Hematopoietic multipotent progenitor cell (in vitro differentiated cells): ENCODE measurements around a stretch of chr4.

DNA sequence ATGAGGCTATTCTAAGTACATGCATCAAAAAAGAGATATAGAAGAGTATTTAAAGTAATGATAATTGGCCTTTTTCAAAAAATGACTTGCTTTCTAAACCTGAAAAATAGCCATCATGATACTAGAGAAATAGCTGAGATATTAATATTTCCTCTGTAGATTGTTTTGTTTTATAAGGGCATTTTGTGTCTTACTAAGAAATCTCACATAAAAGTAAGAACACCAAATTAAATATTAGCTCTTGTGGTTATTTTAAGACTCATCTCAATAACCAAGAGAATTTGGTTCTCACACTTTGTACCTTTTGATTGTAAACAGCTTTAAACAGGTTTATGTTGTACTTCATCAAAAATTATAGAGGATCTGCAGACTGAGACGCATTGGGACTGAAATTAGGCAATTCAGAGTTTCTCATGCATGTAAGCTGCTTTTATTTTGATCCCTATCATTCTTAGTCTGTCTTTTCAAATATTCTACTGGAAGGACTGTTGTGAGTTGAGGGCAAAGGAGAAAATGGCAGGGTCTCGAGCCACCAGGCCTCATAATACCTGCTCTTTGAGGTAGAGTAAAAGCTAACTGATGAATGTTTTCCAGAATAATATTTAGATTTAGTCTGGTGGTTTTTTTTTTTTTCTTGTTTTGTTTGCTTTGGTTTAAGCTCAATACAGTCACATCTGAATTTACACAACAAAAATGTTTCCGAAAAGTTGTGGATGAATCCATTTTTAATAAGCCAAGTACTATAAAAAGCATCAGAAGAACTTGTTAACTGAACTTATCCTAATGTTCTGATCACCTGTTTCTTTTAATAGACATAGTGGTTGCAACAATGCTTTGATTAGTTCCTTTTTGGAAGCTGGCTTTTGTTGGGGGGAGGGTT is 40.0 kb downstream of the GAB1 start:
- CAGE, long polyA plus RNA, result no peak

- CAGE, long polyA plus RNA, result no peak
These were observed 44.9 kb downstream of the GAB1 start for GRCh38 chr4:143381501-143382077.

- CAGE, long polyA plus RNA, result no peak
These were observed 72.3 kb downstream of the GAB1 start for GRCh38 chr4:143408724-143409727.

GRCh38 chr4:143415350-143415985 is 78.8 kb downstream of the GAB1 start:
- CAGE, long polyA plus RNA, result no peak

- CAGE, long polyA plus RNA, result no peak
These were observed 76.3 kb downstream of the GYPE start for GRCh38 chr4:143828936-143829554.

DNA sequence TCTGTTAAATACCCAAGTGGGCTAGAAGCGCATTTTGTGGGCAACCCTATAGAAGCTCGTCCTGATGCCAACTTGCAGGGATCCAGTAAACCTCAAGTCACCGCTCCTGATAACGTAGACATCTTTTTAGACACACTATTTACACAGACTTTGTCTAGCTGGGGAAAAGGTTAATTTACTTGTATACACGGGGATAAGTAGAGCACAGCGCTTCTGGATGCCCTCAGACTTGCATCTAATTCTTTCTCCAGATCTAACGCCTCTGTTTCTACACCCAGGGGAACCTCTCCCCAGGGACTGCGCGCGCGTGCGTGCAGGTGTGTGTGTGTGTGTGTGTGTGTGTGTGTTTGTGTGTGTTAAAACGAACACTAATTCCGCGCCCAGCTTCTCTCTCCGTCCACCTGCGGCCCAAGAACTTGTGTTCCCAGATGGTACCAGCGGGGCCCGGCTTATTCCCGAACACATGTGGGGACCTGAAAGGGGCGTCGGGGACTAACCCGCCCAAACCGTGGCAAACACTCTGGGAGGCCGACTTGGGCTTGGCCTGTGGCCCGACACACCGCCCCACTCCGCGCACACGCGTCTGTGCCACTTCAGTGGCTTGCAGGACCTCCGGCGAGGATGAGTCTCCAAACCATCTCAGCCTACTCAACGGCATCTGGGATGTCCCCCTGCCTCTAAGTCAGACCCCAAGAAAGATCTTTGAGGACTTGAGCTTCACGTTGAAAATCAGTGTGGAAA is 995 bp upstream of the HHIP start:
- CAGE, long polyA plus RNA, result no peak

DNA sequence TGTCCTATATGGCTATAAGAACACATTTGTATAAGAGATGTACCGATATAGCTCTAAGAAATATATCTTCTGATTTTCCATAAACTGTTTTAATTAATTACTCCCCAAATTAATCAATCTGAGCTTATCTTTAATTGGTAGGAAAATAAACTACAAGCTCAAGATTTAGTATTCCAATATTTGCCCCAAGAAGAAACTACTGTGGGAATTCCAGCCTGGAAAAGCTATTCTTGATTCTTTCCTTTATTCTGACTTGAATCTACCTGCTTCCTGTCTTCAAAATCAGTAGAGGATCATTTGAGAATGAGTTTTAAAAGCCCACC is 136.9 kb downstream of the HHIP start:
- CAGE, long polyA plus RNA, result no peak

GRCh38 chr4:145132256-145133354 is 34.5 kb downstream of the ABCE1 start:
- CAGE, long polyA plus RNA, result no peak

- CAGE, long polyA plus RNA, result no peak
These were observed 10.8 kb downstream of the SMAD1 start for GRCh38 chr4:145492298-145493054.

DNA sequence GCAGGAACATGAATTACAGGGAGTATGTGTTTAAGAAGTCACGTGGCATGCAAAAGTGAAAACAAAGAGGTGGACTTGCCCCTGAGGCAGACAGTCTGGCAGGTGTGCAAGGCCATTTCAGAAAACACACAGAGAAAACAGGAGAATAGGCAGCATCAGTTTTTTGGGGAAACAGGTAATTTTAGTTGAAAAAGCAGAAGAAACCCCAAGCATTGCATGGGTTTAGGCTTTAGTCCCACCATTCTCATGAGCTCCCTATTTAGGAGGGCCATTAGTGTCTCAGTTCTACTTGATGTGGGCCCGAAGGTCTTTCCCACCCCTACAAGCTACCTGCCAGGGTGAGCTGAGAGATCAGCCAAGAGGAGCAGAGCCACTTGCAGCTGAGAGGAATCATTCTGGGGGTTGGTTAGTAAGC is 29.6 kb downstream of the C4orf51 start:
- CAGE, long polyA plus RNA, result no peak

DNA sequence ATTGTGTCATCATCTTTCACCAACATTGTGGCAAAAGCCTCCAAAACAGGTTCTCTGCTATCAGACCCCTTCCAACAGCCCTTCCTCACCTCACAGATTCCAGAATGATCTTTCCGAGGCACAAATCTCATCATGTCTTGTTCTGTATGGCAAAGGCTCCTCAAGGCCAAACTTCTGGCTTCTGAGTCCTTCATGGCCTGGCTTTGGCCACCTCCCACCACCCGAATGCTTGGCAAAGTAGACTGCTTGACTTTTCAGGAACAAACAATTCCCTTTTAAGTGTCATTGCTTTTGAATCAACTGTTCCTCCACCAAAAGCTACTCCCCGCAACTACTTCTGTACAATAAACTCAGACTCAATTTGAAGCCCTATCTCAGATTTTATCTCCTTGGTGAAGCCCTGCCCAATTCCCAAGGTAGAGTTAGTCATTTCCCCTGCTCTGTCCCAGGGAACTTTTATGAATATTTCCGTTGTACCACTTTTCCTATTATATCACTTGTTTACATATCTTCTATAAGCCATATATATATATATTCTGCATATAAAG is 102.7 kb downstream of the C4orf51 start:
- CAGE, long polyA plus RNA, result no peak

GRCh38 chr4:145919965-145920603 is 18.5 kb downstream of the ZNF827 start:
- CAGE, long polyA plus RNA, result no peak

GRCh38 chr4:146654820-146655545 is 16.3 kb downstream of the POU4F2 start:
- CAGE, long polyA plus RNA, result no peak

DNA sequence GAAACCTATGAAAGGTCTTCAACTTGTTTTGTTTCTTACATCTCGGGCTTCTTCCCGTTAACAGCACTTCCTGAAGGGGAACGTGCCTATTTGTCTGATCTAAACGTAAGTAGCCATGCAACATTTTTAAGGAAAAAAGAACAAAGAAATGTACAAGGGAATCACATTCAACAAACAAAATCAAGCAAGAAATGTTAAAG is 111.9 kb upstream of the TTC29 start:
- CAGE, long polyA plus RNA, result no peak

DNA sequence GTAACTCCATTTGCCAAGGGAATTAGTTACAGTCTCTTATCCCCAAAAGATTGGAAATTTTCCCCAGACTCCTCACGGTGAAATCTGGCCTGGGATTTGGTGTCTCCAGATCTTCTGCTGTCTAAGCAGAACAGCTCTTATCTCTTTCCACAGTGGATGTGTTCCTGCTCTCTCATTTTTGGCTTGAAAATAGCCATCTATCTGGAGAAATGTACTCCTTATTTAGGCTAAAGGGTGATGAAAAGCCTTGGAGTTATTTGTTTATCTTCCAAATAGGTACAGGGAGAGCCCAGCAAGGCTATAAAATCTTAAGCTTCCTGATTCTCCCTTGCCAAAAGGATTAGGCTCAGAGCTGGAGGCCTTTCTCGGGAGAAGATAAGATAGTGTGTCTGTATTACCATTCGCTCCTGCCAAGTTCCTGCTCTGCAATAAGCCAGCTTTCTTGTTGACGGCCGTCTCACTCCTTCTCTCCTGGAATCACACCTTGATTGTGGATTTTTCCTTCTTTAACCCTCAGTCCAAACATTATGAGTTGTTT is 171.7 kb upstream of the TTC29 start:
- CAGE, long polyA plus RNA, result no peak

DNA sequence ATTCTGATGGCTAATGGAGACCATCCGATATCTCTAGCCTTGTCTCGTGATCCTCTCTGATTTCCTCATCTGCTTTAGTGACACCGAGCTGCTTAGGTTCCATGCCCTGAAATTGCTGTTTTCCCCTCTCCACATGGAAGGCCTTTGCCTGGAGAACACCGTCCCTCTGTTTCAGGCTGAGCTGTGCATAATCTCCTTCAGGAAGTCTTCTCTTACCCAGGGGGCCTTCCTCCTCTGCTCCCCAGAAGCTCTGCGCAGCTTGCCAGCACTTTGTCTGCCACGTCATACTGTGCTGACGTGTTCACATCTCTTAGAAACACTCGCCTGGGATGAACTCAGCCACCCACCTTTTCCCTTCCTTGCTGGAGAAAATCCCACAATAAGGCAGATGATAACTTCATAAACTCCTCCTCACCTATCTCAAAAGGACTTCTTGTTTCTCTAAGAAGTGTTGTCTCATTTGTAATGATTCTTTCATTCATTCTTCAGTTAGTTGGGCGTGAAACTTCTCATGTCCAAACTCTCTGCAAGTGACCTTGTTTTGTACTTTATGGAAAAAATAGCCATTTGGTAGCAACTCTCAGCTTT is 110.7 kb downstream of the ARHGAP10 start:
- CAGE, long polyA plus RNA, result no peak

GRCh38 chr4:147881593-147882146 is 149.8 kb downstream of the ARHGAP10 start:
- CAGE, long polyA plus RNA, result no peak

GRCh38 chr4:148015312-148016096 is 283.6 kb downstream of the ARHGAP10 start:
- CAGE, long polyA plus RNA, result no peak

DNA sequence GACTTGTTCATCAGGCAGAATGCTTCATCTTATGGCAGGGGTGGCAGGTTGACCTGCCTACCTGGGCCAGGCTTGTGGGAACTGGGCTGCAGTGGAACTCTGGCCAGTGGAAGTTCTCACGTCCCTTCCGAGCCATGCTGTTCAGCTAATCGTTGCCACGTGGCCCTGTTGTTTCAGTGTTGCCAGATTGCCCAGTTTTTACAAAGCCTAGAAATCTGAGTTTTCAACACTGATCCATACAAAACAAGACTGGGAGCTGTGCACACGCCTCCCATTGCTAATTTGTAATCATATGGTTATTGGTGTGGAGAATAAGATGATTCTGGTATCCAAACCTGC is 291.9 kb downstream of the ARHGAP10 start:
- CAGE, long polyA plus RNA, result no peak

DNA sequence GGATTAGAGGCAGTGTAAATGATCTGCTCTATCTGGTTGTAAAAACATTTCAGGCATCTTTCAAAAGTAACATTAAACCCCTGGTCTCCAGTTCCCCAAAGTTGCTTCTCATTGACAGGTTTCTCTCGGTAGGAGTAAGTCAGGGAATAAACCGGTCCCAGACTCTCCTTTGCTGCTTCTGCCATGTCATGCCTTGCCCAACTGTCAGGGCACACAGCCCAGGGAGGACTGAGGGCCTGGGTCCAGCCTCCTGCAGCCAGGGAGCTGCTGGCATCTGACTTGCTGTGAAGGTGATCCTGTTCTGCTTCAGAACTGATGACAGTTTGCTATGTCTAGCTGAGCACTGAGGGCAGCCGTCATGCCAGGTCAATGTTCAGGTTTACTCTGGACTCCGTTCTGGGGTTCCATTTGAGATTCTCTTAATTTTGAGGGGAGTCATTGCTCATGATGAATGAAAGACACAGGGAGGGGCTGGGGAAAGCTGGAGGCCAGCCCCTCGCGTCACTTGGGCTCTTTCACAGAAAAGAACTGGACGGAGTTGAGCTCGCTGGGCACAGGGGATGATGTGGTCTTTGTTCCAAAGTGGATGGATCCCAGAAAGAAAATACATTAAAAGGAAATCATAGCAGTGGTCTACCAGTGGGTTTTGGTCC is 312.4 kb downstream of the ARHGAP10 start:
- CAGE, long polyA plus RNA, result no peak